Bronchial lymph node (tissue), 1 donor: ENCODE measurements around the genes EXOSC10 and FBXO6.

DNA sequence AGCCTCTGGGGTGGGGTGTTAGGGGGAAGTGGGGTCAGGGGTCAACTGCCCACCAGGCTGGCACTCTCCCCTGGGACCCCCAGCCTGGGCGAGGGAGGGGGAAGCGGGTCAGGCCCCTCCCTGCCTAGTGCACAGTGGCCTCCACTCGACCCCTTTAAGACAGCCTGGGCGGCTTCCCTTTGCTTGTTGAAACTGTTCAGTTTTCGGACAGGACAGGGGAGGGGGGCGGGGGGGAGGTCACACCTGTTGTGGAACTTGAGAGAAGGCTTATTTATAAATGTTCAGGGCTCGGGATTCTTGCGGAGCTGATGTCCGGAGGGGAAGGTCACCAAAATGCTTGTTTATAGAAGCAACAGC is 59.6 kb upstream of the CASZ1 start:
- PRO-cap: no peak

DNA sequence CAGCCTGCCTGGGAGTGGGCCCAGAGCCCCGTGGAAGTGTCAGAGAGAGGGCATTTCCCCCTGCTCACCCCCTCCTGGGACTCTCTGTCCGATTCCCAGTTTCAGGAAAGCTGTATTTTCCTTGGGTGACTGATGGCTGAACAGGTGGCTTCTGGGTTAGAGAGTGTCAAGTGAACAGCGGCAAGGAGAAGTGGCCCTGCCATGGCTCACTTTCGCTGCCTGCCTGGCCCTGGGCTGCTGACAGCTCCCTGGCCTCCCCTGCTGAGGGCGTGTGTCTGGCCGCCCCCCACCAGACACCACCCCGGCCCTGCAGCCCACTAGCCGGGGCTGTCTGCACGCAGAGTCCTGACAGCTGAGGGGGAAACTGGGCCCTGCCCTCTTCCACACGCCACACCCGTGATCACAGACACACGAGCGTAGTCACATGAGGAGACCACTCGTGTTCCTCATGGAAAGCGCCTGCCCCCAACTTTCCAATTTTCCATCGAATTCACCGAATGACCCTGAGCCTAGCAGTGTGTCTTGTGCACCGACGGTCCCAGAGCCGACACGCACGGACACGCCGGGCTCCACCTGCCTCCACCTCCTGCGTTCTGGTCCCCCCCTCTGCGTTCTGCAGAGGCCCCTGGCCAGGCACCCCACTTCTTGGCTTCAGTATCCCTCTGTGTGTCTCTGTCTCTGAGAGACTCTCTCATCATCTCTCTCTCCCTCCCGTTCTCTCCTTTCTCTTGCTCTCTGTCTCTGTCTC is 60.6 kb upstream of the CASZ1 start:
- PRO-cap: no peak

DNA sequence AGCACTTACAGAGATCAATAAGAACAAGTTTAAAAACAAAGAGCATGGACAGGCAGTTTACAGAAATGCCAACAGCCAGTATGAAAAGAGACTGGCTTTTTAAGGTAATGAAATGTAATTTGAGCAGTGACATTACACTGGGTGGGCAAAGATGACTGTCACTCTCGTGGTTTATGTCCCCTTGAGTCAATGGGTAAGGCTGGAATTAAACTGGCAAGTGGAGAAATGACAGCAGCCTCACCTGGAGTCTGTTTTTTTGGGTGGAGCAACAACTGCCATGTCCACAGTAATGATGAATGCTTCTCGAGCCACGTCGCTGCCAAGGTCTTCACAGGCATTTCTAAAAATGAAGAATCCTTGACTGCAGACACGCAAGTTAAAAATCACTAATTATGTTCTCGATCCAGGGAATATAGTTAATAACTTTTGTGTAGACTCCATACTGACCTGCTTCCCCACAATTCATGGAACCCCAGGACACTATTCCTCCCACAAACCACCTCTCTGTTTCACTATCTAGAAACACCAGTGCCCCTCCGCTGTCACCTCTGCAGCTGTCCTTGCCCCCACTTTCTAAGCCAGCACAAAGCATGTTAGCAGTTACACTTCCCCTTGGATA is 14.2 kb downstream of the TARDBP start:
- PRO-cap: no peak

GRCh38 chr1:11054214-11055409 is 5.2 kb downstream of the SRM start:
- PRO-cap: no peak

DNA sequence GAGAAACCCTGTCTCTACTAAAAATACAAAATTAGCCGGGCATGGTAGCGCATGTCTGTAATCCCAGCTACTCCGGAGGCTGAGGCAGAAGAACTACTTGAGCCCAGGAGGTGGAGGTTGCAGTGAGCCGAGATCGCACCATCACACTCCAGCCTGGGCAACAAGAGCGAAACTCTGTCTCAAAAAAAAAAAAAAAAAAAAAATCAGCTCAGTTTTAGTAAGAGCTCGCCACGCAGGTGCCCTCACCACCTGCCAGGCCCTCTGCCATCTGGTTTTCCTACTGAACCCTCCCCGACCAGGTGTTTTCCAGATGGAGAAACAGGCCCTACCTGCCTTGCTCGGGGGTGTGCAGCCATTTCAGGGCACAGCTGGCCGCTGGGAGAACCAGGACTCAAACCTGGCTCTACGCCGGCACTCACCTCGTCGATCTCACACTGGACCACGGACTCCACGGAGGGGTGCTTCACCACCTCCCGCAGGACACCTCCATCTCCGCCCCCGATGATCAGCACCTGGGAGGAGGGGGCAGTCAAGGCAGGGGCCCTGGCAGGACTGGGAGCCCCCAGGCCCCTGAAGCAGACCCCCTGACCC is 1.3 kb downstream of the SRM start:
- PRO-cap: no peak

- PRO-cap: unidirectional peak, plus-strand start at chr1:11099439; bidirectional peak, plus-strand start at chr1:11099909, minus-strand start at chr1:11099910
Measured at GRCh38 chr1:11099115-11100194, at the start of gene EXOSC10. Gene EXOSC10 (minus strand): TSS chr1:11099869.

GRCh38 chr1:11250716-11251424 is 11.5 kb downstream of the MTOR start:
- PRO-cap: no peak

DNA sequence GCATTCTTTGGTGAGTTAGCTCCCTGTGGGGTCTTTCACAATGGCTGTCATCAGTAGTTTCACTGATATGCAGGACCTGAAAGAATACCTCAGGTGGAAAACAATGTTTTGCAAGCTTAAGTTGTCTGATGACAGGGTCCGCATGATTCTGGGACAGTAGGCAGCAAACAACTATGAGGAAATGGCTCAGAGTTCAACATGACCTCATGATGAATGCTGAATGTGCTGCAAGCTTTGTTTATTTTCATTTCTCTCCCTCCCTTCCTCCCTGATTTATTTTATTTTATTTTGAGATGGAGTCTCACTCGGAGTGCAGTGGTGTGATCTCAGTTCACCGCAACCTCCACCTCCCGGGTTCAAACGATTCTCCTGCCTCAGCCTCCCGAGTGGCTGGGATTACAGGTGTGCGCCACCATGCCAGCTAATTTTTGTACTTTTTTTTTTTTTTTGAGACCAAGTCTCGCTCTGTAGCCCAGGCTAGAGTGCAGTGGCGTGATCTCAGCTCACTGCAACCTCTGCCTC is 5.2 kb upstream of the UBIAD1 start:
- PRO-cap: no peak

DNA sequence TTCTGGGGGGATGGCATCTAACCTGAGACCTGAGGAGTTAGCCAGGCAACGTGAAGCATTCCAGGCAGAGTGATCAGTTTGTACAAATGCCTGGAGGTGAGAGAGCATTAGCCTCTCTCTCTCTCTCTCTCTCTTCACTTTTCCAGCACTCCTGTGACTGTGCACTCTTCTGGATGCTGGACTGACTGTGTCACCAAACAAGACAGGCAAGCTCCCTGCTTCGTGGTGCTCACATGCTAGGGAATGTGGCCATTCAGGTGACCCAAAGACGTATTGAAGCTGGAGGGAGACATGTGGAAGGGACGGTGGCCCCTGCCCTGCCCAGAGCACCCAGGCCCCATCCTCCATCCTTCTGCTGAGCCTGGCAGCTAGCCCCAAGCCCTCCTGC is 48.7 kb downstream of the UBIAD1 start:
- PRO-cap: no peak

- PRO-cap: no peak
Measured at GRCh38 chr1:11353201-11353657, 80.2 kb downstream of the UBIAD1 start.

DNA sequence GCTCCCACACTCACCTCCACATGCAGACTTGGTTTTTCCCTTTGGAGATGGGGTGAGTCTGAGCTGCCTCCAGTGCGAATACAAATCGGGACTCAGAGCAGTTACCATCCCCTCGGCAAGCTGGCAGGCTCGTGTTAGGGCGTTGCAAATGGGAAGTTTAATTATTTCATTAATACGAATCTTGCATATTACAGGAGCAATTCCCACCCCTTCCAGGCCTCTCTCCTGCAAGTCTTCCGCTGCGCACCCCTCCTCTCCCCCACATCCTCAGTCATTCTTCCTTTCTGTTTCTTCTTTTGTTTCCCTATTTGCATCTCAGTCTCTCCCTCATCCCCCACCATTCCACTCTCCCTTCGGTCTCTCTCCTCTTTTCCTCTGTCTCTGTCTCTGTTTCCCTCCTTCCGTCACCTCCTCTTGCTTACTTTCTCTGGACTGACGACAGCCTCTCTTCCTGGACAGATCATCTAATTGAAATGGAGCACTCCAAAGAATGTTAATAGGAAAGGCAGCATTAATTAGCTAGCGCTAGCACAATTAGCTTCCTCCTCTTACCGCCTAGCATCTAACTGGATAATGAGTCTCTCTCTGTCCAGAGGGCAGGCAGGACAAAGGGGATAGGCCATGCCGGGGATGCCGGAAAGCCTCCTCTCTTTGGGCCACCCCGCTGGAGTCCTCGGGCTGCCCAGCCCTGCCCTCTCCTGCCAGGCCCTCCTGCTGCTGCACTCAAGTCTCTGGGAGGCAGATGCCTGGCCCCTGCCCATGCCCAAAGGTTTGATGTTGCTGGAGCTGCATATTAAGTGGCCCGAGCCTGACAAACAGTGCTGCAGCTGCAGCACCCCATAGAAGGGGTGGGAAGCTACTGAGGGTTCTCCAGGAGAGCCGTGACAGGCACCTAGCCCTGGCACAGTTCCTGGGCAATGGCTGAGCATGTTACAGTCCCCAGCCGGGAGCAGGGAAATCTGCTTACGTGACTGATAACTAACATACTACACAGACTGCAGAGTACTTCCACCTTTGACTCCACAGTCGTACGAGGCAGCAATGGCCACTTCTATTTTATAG is 20.7 kb downstream of the DISP3 start:
- PRO-cap: no peak

- PRO-cap: no peak
Measured at GRCh38 chr1:11504952-11505344, 26.0 kb downstream of the DISP3 start.

DNA sequence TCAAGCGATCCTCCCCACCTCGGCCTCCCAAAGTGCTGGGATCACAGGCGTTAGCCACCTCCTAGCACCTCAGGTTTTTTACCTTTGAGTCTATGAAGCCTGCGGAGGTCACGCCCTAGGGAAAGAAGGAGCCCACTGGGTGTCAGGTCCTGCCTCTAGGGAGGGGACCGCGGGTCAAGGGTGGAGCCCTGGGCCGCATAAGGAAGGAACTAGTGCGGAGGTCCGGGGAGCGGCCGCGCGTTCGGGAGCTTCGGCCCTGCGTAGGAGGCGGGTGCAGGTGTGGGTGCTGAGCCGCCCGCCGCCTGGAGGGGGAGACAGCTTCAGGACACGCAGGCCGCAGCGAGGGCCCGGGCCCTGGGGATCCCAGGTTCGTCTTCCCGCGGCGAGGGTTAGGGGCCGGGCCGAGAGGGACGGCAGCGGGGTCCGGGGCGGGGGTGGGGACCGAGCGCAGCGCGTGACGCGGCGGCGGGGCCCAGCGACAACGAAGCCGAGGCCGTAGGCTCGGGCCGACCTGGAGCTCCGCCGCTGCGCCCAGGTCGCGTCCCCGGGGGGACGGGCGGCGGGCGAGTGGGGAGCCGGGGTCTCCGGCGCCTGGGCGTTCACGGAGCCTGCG is at the start of gene FBXO6:
Gene FBXO6 (plus strand): TSS at position 312 of the 613 bp plus-strand sequence.
- PRO-cap: unidirectional peak, plus-strand start at position 212 of the sequence; unidirectional peak, plus-strand start at position 317 of the sequence

- PRO-cap: no peak
Measured at GRCh38 chr1:11730368-11730853, 5.5 kb upstream of the AGTRAP start.

GRCh38 chr1:11796191-11796801 is 9.5 kb downstream of the MTHFR start:
- PRO-cap: no peak

DNA sequence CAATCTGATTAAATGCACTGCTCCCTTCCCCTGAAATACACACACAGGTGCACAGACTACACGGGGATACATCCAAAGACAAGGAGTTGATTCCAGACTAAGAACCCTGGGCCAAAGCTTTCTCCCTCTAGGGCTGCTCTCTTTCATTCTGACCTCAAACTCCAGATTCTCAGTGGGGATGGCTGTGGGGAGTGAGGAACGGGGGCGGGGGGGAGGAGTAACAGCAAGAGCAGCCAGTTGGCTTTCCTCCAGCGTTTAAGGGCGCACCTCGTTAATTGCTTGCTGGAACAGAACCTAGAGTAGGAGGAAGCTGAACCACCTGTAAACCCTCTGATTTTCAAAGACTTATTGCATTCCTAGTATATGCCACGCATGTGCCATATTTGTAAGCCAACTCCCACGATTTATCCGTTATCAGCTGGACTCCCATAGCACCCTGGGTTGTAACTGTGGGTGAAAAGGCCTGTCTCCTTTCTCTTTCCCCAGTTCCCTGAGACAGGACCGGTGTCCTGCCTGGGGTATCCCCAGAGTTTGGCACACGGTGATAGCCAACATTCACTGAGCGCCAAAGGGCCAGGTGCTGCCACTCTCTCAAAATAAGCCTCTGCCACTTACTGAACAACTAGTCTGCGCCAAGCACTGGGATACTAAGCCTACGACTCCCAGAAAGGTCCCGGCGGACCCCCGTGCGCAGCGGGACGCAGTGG is 879 bp downstream of the MTHFR start:
- PRO-cap: bidirectional peak, plus-strand start at position 290 of the sequence, minus-strand start at position 156 of the sequence

DNA sequence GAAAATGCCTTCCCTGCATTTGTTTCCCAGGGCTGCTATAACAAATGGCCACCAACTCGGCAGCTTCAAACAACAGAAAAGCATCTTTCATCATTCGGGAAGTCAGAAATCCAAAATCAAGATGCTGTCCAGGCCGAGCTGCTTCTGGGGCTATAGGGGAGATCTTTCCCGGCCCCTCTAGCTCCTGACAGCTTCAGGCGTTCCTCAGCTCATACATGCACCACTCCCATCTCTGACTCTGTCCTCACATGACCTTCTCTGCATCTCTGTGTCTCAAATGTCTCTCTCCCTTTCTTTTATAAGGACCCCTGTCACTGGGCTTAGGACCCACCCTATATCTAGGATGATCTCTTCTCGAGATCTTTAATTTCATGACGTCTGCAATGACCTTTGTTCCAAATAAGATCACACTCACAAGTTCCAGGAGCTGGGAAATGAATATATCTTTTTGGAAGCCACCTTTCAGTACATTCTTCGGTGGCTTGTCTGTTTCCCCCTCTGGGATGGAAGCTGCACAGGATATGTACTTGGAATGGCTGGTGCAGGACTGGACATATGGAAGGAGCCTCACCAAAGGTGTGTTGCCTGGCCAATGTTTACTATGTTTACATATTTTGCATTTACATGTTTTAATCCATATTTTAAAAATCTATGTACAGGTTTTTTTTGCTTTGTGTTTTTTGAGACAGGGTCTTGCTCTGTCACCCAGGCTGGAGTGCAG is 13.9 kb upstream of the NPPB start:
- PRO-cap: no peak

DNA sequence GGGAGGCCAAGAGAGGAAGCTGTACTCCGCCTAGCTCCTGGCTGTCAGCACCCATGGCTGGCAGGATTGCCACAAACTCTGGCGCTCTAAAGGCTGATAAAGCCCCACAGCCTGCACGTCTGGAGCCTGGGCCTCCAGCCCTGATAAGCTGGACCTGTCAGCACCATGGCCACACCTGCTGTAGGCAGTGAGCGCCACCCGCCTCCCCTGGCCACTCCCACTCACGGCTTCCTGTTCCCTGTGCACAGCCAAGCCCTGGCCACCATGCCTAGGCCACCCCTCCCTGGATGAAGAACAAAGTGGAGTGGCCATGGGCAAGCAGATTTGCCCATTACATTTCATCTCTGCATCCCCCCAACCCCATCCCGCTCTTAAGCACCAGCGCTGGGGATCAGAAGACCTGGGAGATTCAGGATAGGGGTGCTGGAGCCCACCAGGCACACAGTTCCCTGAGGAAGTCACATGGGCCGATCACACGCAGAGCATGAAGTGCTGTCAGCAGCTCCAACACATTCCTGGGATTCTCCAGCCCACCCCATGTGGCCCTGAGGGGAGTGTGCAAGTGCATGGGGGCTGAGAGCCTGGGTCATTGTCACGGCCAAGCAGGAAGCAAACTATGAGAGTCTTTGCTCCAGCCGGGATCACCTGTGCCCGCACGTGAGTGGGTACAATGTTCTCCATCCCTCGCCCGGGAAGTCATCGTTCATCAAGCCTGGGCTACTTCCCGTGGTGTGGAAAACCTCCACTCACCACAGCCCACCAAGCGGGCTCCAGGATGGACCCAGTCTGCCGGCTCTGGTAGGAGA is 24.4 kb upstream of the NPPB start:
- PRO-cap: no peak

DNA sequence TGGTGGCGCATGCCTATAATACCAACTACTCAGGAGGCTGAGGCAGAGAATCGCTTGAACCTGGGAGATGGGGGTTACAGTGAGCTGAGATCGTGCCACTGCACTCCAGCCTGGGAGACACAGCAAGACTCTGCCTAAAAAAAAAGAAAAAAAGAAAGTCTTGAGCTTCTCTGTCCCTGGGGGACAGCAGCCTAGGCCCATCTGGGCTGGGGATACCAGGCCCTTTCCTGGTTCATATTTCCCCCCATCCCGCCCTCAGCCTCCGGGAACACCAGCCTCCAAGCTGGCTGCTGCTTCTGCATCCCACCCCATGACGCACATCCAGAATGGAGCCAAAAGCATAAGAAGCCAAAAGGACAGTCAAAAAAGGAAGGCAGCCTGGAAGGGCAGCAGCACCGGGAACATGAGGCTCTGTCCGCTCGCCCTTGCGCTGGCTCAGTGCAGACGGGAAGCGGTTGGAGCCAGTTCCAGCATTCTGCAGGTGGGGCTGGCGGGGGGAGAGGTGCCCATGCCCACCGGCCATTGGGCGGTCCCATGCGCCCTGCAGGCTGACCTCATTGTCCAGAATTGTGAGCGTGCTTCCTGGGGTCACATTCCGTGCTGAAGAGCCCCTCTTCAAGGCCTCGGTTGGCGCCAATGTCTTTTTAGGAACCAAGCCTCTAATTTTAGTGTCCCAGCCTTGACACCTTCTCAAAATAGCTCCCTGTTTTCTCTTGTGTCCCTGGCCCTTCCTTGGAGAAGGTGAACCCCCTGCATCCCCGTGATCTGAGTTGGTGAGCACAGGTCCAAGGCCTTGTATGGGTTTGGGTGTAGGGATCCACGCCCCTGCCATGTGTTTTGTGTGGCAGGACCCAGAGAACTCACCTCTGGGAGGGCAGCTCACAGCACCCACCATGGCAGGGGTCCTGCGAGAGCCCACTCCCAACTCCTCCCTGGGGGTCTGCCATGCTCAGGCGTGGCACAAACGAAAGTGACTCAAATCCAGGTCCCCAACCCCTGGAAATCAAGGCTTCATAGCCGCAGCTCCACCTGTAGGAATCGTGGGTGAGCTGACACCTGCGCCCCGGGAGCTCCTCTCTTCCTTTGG is 28.4 kb upstream of the NPPB start:
- PRO-cap: no peak

GRCh38 chr1:11913193-11913712 is 13.0 kb downstream of the KIAA2013 start:
- PRO-cap: no peak